ENCODE measurements around a stretch of chr10.

- RRBS, result no CpG with 5 or more reads among the region's 15 CpGs
Observed at GRCh38 chr10:86664538-86665631, 3.4 kb upstream of the LDB3 start.

DNA sequence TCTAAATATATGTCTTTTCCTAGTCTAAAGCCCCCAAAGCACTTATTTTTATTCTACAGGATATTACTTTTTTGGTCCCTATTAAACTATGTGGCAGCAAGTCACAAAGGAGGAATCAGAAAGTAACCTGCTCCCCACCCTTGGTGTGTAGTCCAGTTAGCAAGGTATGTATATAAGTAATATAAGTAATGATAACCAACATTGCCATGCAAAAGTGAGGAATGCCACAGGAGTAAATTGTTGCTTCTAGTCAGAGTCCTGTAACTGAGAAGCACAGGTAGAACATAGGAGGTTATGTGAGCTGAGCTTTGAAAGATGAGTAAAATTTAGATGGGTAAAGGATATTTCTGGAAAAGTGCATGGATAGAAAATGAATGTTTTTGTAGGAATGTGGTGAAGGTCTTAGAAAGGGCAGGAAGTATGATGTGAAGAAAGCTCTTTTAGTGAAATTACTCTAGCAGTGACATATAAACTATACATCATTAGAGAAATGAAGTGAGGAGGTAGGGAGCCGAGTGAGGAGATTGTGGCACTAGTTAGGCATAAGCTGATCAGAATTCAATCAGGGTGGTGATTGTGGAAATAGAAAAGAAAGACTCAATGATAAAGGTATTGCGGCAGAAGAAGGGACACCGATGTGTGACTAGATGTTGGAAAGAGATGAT, 87.1 kb downstream of the BMPR1A start:
- RRBS, result no CpG with 5 or more reads among the region's 3 CpGs

DNA sequence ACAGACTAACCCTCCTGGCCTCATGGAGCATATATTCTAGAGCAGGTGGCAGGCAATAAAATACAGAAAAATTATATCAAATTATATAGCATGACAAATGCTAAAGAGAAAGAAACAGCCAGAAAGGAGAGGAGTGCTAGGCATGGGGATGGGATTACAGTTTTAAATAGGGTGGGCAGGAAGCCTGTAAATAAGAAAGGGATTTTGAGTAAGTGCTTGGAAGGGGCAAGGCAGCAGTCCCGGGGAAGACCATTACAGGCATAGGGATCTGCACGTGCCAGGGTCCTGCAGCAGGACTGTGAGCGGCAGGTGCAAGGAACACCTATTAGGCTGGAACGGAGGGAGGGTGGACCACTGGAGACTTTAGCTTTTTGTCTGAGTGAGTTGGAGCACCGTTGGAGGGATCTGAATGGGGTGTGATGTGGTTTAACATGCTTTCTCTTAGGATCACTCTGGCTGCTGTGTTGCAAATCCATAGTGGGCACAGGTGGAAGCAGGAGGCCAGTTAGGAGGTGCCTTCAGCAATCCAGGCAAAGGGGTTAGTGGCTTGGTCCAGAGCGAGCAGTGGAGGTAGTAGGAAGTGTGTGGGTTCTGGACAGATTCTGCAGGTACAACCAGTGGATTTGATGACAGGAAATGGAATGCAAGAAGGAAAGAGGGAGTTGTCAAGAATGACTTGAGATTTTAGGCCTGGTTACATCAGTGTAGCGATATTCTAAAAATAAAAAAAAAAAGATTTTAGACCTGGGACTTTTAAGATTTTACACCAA, 95.2 kb downstream of the MMRN2 start:
- RRBS, result no CpG with 5 or more reads among the region's 7 CpGs

- RRBS, result no CpG with 5 or more reads among the region's 8 CpGs
Observed at GRCh38 chr10:87008255-87008754, 11.8 kb upstream of the FAM25A start.

GRCh38 chr10:87065939-87066667, 28.5 kb downstream of the GLUD1 start:
- RRBS, result 97% methylated on average over 2 of the region's 4 CpGs

DNA sequence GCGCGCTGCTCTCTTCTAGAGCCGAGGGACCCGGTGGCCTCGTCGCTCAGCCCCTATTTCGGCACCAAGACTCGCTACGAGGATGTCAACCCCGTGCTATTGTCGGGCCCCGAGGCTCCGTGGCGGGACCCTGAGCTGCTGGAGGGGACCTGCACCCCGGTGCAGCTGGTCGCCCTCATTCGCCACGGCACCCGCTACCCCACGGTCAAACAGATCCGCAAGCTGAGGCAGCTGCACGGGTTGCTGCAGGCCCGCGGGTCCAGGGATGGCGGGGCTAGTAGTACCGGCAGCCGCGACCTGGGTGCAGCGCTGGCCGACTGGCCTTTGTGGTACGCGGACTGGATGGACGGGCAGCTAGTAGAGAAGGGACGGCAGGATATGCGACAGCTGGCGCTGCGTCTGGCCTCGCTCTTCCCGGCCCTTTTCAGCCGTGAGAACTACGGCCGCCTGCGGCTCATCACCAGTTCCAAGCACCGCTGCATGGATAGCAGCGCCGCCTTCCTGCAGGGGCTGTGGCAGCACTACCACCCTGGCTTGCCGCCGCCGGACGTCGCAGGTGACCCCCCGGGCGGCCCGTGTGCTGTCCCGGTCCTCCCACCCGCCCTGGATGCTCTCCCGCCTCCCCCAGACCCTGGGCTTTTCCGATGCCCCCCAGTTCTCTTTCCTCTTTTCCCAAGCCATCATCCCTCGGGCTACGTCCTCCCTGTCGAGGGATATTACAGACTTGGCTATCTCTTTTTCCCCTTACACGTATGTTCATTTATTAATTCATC, 490 bp downstream of the MINPP1 start:
- RRBS, result 4% methylated on average over 15 of the region's 62 CpGs

- RRBS, result no CpG with 5 or more reads among the region's 5 CpGs
Observed at GRCh38 chr10:87546047-87546541, 41.4 kb downstream of the MINPP1 start.

GRCh38 chr10:87578620-87579452, 74.1 kb downstream of the MINPP1 start:
- RRBS, result no CpG with 5 or more reads among the region's 14 CpGs

- RRBS, result no CpG with 5 or more reads among the region's 8 CpGs
Observed at GRCh38 chr10:87656981-87657751, 2.5 kb upstream of the PAPSS2 start.

- RRBS, result 1% methylated on average over 10 of the region's 28 CpGs
Observed at GRCh38 chr10:87660085-87660758, 544 bp downstream of the PAPSS2 start.

- RRBS, result no CpG with 5 or more reads among the region's 1 CpG
Observed at GRCh38 chr10:87664094-87664293, 4.3 kb downstream of the PAPSS2 start.

DNA sequence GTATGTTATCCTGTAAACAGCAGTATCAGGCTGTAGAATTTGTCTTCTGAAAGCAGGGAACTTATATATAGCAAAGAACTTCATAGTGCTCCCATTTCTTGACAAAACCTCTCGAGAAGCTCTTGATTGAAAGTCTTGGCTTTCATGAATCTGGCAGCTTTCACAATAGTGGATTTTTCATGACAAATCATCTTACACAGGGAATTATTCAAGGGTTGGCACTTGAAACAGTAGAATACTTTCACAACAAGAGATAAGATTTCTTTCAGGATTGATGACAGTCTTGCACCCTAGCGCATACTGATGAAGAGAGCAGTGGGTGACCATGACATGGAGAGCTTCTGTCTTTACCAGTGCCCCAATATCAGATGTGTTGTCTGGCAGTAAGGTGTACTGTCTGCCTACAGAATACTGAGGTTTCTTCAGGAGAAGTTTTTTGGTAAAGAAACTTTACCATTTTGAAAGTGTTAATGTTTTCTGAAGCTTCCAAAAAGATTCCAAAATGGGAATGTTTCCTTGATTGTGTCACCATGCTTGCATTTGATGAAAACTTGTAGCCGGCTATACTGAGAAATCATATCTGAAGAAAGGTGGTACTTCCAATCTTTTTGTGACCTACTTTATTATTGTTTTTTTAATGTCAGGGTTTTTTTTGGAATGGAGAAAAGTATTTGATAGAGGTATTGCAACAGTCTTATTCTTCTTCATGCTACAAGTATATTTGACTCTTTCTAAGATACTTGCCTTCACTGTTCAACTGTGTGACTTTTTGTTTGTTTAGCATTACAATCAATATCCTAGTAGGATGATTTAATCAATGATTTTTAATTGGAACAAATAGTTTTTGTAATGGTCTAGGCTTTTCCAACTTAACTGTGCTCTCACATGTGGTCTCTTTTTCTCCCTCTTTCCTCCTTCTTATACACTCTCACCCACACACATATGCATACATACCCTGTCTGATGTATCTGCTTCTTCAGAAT, 72.6 kb downstream of the PTEN start:
- RRBS, result no CpG with 5 or more reads among the region's 3 CpGs

- RRBS, result no CpG with 5 or more reads among the region's 7 CpGs
Observed at GRCh38 chr10:87965510-87966300, 102.3 kb downstream of the PTEN start.

DNA sequence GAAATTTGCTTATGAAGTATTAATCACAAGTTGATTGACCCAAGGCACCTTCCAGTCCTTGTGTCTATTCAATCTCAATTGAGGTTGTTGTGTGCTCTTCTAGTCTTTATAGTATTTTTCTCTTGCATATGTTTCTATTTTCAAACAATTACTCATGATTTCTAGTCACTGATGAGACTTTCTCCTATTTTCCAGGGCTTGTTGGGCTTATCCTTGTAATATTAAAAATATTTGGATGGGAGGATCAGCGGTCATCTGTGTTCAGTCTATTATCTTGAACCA, 154.3 kb downstream of the PTEN start:
- RRBS, result no CpG with 5 or more reads among the region's 1 CpG

GRCh38 chr10:88062477-88062765, 199.0 kb downstream of the PTEN start:
- RRBS, result no CpG with 5 or more reads among the region's 4 CpGs

- RRBS, result no CpG with 5 or more reads among the region's 3 CpGs
Observed at GRCh38 chr10:88080049-88080582, 216.7 kb downstream of the PTEN start.

GRCh38 chr10:88091334-88092238, 228.2 kb downstream of the PTEN start:
- RRBS, result no CpG with 5 or more reads among the region's 4 CpGs

DNA sequence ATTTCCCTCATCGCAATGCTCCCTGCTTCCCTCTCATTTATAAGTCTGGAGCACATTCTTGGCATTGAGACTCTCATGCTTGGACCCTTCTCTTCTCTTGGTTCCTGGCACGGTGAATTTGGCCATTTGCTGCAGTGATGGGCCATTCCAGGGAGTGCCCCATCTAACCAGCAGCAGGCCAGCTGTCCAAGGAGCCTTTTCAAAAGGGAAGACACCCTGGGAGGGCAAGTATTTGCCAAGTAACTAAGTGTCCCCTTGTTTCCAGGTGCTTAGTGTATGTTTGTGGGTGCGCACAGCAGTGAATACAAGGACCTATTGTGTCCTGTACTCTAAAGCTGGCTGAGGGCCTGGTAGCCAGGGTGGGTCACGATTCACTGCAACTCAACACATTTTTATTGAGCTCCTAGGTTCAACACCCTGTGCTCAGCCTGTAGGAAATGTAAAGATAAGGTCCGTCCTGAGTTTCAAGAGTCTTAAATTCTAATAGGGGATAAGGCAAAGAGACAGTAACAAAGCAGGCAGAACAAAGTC, 348.8 kb downstream of the RNLS start:
- RRBS, result no CpG with 5 or more reads among the region's 5 CpGs

Measured in mononuclear cell (primary cell).